Bronchus (tissue), 1 donor: ENCODE data around the genes CEP126 and MMP8.

DNA sequence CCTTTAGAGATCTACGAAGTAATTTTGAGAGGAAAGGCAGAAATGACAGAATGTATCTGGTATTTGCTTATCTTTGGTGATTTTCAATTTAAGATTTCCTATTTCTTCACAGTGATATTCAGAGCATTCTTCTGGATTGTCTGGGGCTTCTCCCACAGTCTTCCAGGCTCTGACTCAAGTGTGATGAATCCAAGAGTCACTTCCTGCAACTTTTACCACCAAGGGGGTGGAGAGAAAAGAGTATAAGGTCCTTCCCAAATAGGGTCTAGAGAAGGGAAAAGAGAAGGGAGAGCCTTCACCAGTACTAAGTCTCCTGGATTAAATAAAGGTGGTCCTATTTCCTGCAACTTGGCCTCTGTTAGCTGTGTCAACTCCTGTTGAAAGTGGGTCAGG is 1054.6 kb upstream of the CNTN5 start:
- PRO-cap, result no peak

GRCh38 chr11:100688188-100688547 is 1.1 kb downstream of the ARHGAP42 start:
- PRO-cap, result no peak

GRCh38 chr11:100741363-100741725 is 54.3 kb downstream of the ARHGAP42 start:
- PRO-cap, result no peak

DNA sequence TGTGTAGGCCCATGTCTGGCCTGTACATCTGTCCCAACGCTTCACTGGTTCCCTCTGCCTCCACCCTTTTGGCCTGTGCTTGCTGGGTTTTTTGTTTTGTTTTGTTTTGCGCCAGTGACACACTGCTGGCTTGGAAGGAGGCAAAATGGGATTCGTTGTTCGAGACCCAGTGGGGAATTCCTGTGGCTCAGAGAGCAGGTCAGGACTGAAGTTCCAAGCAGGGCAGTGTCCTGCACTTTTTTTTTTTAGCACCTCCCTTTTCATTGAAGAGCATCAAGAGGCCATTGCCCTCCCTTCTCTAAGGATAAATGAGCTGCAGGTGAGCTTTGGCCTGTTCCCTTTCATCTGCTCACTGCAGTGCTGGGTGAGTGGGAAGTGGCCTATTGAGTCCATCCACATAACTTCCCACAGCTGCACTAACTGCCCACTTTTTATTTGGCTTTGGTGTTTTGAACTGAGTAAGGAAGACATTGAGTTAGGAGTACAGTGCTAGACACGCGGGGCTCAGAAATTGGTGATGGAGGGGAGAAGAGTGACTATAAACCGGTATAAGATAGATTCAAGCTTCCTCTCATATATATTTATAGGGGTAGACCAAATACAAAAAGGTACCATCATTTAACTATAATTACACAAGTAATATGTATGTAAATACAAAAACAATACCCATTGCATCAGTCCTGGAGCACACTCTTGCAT is 87.8 kb downstream of the ARHGAP42 start:
- PRO-cap, result no peak

DNA sequence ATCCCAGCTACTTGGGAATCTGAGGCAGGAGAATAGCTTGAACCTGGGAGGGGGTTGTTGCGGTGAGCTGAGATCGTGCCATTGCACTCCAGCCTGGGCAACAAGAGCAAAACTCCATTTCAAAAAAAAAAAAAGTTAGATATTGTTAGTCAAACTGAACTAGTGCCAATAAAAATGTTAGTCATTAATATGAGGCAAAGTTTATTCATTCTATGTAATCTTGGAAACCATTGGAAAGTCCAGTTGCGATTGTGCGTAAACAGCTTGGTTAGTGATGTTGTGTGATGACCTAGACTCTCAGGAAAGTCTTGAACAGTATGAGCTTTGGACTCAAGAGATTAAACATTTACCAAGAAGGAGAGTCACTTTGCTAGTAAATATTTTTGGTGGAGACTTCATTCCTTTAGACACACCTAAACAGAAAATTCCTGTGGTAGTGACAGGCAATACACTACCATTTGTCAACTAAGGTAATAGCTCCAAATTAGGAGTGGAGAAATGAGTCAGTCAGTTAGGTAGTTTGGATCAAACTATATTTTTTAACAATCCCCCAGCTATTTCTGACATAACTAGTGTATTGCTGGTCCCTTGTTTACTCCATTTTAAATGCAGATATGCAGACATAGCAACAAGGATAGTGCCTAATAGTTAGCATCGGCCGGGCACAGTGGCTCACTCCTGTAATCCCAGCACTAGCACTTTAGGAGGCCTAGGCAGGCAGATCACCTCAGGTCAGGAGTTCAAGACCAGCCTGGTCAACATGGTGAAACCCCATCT is 89.1 kb downstream of the ARHGAP42 start:
- PRO-cap, result no peak

- PRO-cap, result no peak
These were observed 141.2 kb downstream of the ARHGAP42 start for GRCh38 chr11:100828317-100828646.

- PRO-cap, result no peak
These were observed 95.6 kb downstream of the PGR start for GRCh38 chr11:101033842-101034645.

DNA sequence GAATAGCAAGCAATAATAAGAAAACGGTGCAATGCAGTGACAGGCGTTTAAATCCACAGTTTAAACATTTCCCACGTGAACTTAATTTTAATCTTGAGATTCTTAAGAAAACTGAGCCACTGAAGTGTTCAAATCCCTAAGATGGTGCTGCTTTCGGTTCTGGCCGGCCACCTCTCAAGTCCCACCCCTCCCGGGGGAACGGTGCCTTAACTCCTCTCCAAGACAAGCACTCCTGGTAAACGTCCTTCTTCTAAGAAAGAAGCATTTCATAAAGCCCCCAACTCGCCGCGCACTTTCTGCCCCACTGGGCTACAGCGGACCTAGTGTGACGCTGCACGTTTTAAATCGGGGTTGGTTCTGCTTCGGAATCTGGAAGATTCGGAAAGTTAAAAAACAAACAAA is 2.8 kb downstream of the PGR start:
- PRO-cap, result no peak

DNA sequence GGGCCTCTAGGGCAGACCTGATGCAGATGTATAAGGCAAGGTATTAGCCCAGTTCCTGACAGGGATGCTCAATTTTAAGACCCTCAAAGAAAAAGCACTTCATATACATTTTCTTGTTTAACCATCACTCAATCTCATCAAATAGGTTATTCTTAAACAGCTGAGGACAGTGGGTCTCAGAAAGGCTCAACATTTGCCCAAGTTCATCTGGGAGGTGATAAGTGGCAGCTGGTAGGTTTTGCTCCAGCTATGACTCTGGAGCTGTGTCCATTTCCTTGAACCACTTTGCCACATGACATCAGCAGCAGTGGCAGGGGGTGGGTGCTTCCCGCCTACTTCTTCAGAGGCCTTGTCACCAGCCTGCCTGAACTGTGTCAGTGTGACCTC is 142.3 kb downstream of the TRPC6 start:
- PRO-cap, result bidirectional peak, plus-strand start outside the sequence, minus-strand start at position 257 of the sequence

DNA sequence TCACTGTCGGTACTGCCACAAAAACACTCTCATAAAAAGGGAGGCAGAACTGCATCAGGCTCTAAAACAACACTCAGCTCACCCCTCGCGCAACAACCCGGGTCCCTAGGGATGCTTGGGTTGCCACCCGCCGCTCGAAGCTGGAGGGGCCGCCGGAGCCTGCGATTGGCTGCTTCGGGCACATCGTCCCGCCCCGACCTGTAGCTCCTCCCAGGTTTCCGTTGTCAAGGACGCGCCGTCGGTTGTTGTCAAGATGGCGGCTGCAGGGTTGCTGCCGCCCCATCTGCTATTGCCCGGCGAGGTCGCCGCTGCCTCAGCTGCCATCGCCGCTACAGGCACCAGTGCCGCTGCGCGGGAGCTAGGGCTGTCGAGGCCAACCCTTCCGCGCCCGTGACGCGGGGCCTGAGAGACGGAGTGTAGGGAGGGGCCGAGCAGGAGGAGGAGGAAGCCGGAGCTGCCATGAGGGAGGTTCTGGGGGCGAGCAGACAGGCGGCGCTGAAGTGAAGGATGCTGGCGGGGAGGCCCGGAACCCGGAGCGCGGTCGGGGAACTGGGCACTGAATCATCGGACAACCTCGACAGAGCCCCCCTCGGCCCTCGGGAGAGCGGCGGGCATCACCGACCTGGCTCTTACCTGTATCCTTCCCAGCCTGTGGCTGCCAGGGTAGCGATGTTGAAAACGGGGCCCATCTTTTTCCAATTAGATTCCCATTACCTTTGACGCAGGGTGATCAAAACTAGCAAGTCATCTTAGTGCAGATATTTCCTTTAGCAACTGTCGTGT is at the start of gene CEP126:
TSS of gene CEP126 (plus strand) at position 233 of the 783 bp plus-strand sequence.
- PRO-cap, result bidirectional peak, plus-strand start at position 251 of the sequence, minus-strand start at position 94 of the sequence

DNA sequence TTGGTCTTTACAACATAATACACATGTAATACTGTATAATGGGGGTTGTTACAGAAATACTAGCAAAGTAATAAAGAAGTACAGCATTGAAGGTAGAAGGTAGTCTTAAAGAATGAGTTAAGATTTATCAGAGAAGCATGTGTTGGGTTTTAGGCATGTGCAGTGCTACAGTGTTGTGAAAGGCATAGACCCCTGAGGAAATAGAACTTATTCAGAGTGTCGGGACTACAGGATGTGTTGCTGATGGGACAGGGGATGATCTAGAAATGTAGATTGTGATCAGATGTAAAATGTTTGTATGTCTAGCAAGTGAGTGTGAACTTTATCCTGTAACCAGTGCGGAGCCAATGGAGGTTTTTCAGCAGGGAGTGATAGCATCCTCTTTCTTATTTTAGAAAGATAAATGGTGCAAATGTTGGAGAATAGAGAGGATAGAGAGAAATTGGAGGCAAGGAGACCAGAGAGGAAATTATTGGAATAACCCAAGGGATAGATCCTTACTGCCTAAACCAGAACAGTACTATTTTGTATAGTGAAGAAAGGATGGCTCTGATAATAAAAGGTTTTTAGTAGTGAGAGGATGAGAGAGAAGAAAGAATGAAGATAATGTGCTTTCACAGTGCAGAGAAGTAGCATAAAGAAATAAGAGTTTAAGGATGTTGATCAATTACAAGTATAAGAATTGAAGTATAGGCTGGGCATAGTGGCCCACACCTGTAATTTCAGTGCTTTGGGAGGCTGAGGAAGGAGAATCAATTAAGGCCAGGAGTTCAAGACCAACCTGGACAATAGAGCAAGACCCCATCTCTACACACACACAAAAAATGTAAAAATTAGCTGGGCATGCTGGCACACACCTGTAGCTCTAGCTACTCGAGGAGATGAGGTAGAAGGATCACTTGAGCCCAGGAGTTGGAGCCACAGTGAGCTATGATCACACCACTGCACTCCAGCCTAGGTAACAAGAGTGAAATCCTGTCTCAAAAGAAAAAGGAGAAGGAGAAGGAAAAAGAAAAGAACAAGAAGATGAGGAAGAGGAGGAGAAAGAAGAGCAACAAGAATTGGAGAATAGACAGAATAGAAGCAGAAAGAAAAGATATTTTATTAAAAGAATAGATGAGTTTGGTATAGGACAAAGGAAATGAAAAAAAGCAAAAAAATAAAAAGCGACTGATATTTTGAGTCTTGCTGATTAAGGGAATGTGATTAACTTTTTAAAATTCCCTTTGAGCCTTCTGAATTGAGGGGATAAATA is 34.6 kb upstream of the ANGPTL5 start:
- PRO-cap, result no peak

- PRO-cap, result no peak
These were observed 87.5 kb upstream of the BIRC3 start for GRCh38 chr11:102229659-102230359.

DNA sequence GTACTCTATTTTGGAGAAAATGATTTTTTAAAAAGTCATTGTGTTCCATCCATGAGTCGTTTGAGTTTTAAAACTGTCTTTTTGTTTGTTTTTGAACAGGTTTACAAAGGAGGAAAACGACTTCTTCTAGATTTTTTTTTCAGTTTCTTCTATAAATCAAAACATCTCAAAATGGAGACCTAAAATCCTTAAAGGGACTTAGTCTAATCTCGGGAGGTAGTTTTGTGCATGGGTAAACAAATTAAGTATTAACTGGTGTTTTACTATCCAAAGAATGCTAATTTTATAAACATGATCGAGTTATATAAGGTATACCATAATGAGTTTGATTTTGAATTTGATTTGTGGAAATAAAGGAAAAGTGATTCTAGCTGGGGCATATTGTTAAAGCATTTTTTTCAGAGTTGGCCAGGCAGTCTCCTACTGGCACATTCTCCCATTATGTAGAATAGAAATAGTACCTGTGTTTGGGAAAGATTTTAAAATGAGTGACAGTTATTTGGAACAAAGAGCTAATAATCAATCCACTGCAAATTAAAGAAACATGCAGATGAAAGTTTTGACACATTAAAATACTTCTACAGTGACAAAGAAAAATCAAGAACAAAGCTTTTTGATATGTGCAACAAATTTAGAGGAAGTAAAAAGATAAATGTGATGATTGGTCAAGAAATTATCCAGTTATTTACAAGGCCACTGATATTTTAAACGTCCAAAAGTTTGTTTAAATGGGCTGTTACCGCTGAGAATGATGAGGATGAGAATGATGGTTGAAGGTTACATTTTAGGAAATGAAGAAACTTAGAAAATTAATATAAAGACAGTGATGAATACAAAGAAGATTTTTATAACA is 4.7 kb downstream of the BIRC3 start:
- PRO-cap, result no peak

DNA sequence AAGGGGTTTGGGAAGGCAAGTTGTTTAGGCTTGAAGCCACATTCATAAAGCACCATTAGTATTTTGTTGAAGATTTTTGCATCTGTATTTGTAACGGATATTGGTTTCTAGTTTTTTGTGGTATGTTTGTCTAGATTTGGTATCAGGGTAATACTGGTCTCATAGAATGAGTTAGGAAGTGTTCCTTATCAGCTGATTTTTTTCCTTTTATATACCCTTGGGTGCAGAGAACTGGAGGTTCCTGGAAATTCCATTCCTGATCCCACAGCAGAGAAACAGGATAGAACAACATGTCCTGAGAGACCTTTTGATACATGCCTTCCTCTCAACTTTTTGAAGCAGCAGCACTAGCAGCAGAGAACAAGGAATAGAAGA is 36.8 kb downstream of the BIRC2 start:
- PRO-cap, result no peak

- PRO-cap, result bidirectional peak, plus-strand start at chr11:102453649, minus-strand start at chr11:102453507
These were observed 909 bp upstream of the TMEM123 start for GRCh38 chr11:102453250-102454098.

DNA sequence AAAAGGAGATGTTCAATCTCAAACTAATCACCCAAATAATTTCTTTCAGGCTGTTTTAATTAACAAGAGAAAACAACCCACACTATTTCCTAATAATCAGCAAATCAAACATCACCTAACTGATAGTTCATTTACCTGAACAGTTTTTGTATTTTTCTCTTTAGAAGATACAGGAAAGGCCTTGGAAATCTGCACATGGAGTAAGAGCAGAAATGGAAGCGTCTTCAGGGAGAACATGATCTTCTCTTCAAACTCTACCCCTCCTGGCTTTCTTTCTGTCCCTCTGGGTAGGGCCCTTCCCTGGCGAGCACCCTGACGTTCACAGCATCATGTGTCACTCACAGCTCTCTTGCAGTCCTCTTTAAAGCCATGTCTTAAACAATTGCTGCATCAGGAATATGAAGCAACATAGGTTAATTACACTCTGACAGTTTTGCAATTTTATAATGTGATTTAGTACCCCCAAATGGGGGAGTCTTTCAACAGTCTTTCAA is at the start of gene MMP8:
TSS of gene MMP8 (minus strand) at position 336 of the 494 bp plus-strand sequence.
- PRO-cap, result no peak

- PRO-cap, result no peak
These were observed 36.2 kb downstream of the DCUN1D5 start for GRCh38 chr11:103055728-103056202.

DNA sequence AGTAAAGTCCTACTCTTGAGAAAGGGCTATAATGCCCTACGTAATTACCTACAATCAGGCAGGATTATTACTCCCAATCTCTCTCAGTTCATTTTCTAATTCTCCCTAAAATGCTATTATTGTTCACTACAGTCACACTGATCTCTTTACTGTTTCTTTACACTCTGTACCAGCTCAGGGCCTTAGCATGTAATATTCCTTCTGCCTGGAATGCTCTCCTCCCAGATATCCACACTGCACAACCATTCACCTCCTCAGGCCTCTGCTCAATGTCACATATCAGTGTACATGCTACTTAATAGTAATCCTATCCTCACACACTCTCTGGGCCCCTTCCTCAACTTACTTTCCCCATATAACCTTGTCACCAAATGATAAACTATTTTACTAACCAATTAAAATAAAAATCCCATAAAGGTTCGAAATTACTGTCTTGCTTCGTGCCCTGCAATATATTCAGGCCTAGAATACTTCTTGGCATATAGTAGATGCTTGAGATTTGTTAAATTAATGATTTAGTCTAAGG is 35.7 kb downstream of the DCUN1D5 start:
- PRO-cap, result no peak

- PRO-cap, result no peak
These were observed 427.0 kb downstream of the DYNC2H1 start for GRCh38 chr11:103536257-103536691.

DNA sequence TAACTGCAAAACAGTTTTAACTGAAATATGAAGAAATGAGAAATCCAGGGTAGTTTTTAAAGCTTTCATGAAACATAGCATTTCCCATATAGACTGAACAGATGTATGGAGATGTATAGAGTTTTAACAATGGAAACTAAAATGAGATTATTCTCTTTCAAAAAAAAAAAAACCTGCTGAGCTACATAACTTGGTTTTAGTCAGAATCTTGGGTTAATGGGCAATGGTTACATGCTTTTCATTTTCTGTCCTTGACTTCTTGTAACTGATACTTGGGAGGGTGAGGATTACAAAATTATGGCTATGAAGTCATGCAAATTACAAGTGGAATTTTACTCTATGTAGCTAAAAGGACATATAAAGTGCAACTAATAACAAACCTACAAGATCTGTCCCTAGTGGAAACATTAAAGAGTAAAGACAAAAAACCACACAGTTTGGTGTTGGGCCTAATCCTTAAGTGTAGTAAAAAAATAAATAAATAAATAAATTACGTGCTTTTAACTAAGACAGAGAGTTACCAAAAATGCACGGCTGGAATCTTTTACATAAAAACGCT is 1.9 kb downstream of the PDGFD start:
- PRO-cap, result no peak